Vein endothelial cell (primary cell): ENCODE measurements around a stretch of chr2.

DNA sequence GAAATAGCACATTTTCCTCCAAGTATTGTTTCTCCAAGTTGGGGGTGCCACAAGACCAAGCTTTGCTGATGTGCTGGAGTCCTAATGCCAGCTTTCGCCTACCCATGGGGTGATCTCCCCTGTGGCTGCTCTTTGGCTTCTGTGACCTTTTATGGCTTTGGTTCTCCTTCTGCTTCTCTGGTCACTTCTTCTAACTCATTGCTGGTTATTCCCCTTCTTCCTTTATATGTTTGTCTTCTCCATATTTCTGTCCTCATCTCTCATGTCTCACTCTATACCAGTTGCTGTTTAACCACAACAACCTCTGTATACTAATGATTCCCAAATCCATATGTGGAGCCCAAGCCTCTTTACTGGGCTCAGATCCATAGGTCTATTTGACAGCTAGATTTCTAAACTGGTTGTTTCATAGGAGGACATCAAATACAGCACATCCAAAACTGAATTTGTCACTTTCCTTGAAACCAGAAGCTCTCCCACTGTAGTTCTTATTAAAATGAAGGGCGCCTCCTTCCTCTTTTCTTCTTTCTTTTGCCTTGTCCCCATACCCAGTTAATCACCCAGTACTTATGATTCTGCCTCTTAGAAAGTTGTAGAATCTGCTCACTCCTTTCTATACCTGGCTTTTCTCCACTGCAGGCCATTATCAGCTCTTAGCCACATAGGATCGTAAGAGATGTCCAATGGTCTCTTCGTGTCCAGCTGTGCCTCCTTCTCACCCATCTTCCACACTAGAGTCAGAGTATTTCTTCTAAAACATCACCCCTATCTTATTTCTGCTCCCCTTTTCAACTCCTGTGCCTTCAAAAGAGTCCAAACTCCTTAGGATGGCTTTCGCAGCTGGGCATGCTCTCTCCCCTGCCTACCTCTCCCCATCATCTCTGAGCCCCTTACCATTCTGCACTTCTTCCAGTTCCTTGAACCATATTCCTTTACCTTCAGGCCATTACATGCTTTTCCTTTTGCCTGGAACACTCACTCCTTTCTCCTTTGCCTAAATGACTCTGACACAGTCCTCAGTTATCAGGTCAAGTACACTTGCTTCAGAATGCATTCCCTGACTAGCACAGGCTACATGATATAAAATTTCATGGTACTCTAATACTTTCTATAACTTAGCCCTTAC lies 22.8 kb downstream of the APOB start:
- CAGE, long polyA plus RNA: no peak

- CAGE, long polyA plus RNA: no peak
Observed at GRCh38 chr2:21032407-21033611, 11.1 kb downstream of the APOB start.

DNA sequence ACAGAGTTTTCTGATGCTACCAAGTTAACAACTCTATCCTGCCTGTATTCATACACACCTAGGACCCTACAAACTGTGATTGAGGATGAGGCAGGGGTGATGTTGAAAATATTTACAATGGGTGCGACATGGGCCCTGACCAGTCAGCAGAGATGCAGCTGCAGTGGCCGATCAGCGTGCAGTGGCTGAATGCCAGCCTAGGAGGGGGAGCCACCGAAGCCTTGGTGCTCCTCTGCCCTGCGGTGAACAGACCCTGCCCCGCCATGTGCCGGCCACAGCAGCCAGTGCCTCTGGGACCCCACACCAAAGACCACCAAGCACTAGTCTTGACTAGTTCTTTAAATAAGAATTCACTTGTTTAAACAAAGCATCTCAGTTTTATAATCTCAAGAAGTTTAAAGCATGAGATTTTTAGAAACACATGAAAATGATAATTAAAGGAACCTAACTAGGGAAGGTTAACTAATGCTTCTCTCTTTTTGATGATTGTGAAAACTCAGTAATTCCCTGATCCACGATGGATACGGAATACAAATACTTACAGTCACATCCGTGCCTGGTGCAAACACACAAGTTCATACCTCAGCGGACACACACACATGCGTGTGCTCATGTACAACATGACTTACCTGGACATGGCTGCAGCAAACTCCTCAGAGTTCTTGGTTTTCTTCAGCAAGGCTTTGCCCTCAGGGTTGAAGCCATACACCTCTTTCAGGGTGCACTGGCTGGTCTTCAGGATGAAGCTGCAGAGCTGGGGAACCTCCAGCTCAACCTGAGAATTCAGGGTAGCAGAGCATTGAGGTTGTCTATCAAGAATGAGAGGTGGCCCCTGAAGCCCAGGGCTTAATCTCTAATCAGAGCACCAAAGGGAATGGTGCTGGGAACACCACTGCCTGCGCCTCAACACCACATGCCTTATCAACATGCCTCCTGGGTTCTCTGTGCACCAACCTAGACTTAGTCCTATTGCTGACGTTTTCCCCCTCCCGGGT lies 3.3 kb downstream of the APOB start:
- CAGE, long polyA plus RNA: no peak

DNA sequence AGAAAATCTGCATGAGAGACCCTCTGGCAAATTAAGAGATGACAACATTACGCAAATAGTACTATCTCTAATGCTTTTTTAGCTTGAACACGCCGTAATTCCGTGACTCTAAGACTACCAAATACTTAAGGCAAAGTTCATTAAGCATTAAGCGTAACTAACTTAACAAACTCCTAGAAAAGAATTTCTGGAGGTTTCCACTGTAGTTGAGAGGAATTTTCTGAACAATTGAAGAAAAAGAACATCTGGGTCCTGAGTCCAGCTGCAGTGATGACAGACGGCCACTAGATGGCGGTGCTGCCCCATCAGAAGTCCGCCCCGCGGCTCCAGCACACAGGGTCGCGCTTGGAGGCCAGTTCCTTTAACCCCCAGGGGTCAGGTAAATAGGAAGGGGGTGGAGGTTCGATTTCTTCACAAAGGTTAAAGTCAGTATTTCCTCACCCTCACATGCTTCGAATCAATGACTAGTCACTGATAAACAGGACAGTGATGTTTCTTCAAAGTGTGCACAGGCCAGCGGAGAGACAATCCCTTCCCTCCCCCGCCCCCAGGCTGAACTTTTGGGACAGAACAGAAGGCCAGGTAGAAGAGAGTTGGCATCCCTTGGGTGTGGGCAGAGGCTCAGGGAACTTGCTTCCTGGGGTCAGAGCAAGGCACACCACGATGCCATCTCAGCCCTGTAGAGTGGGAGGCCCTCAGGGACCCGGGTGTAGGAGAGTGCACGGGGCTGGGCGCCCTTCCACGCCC lies 952 bp downstream of the APOB start:
- CAGE, long polyA plus RNA: no peak

GRCh38 chr2:21097092-21097652 lies 26.6 kb upstream of the TDRD15 start:
- CAGE, long polyA plus RNA: no peak

DNA sequence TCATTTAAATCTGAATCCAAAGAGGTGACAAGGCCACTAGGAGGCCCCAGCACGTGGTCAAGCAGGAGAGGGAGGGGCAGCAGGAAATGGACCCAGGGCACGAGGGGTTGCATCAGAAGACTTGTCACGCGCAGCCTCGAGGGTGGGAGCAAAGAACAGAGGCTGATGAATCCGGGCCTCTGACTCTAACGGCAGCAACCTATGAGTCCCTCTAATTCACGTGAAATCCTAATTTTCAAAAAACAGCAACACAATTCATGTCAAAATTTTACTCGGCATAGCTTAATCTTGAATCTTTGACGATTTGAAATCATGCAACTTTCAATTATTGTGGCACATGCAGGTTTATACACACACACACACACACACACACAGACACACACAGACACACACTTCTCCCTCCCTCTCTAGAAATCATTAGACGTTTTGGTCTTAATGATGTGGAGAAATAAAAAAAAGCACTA lies 24.1 kb upstream of the KLHL29 start:
- CAGE, long polyA plus RNA: no peak

- CAGE, long polyA plus RNA: no peak
Observed at GRCh38 chr2:23381165-23381588, 3.8 kb upstream of the KLHL29 start.

GRCh38 chr2:23384320-23384956 lies 541 bp upstream of the KLHL29 start:
- CAGE, long polyA plus RNA: no peak

- CAGE, long polyA plus RNA: no peak
Observed at GRCh38 chr2:23503394-23504215, 118.6 kb downstream of the KLHL29 start.

GRCh38 chr2:23523451-23524771 lies 138.9 kb downstream of the KLHL29 start:
- CAGE, long polyA plus RNA: no peak

DNA sequence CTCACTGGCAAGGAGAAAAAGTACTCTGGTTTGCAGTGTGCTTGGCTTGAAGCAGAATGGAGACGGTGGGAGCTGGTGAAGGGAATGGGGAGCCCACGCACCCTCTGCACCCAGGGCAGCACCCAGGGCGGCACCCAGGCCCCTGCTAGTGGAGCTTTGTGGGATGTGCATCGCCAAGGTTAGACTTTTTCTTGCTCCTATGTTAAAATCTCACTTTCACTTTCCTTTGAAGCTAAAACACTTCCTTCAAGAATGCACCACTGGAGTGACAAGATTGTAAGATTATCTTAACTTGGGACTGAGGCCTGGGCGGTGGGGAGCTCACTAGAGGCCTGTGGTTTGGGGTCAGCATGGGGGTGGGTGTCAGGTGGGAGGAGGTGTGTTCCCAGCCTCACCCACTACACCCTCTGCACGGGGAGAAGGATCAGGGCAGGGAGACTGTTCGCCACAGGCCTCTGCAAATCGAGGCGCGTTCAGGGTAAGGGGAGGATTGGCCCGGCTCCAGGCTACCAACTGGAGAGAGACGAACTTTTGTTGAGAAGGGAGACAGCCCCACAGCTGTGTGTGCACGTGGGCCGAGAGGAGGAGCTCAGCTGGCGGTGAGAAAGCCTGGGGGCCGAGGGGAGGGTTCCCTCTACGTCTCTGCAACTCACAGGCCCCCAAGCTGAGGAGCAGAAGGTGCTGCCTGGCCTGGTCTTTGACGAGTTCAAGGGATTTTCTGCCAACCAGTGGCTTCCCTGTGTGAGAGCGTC lies 147.5 kb downstream of the KLHL29 start:
- CAGE, long polyA plus RNA: no peak

GRCh38 chr2:23563369-23563930 lies 178.5 kb downstream of the KLHL29 start:
- CAGE, long polyA plus RNA: no peak

GRCh38 chr2:23584094-23584749 lies 199.2 kb downstream of the KLHL29 start:
- CAGE, long polyA plus RNA: no peak

DNA sequence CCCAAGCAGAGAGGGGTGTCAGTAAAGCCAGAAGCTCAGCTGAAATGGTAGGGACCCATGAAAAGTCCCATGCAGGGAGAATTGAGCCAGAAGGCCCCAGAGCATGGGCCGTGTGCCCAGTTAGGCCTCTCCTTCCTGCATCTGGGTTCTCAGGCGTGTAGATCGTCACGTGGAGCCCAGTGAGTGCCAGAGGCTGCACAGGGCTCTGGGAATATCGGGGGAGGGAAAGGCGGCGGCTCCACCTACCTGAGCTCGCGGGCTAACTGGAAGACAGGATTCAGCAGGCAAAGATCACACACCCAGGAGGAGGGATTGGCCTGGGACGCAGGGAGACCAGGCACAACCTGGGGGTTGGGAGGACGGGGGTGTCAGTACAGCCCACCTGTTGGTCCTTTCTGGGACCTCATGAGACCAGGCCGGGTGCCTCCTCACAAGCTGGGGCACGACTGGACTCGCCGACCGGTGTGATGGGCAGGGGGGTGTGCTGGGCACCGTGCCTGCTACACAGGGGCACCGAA lies 256.9 kb downstream of the ATAD2B start:
- CAGE, long polyA plus RNA: no peak

- CAGE, long polyA plus RNA: no peak
Observed at GRCh38 chr2:23885644-23886169, 41.2 kb downstream of the ATAD2B start.

DNA sequence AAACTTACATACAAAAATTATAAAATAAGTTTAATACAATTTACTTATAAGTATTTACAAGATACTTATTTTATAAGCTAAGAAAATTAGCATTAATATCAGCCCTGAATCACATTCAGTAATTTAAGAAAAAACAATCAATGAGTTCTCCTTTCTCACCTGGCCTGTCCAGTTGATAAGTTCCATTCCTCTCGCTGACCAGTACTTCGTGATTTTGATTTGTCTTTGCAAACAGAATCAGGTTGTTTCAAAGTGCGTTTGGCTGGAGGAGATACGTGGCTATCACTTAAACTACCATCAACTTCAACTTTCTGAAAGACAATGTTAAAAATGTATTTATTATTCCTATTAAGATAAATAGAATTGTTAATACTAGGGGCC lies 31.3 kb downstream of the ATAD2B start:
- CAGE, long polyA plus RNA: no peak

DNA sequence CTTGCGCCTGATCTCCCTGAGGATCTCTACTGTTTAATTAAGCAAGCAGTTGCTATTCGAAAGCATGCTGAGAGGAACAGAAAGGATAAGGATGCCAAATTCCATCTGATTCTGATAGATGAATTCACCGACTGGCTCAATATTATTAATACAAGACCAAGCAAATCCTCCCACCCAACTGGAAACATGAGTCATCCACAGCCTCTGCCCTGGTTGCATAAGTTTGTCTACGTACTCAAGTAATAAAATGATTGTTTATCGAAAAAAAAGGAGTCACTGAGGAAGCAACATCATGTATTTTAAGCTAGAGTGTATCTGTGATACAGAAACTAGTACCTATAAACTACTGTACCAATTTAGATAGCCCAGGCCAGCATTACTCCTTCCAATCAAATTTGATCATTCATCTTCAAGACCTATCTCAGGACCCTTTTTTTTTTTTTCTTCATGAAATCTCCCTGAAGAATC lies 26.0 kb downstream of the ATAD2B start:
- CAGE, long polyA plus RNA: no peak

- CAGE, long polyA plus RNA: no peak
Observed at GRCh38 chr2:24264543-24265130, 89.8 kb downstream of the FAM228A start.

- CAGE, long polyA plus RNA: no peak
Observed at GRCh38 chr2:24286159-24286499, 74.2 kb downstream of the ITSN2 start.

DNA sequence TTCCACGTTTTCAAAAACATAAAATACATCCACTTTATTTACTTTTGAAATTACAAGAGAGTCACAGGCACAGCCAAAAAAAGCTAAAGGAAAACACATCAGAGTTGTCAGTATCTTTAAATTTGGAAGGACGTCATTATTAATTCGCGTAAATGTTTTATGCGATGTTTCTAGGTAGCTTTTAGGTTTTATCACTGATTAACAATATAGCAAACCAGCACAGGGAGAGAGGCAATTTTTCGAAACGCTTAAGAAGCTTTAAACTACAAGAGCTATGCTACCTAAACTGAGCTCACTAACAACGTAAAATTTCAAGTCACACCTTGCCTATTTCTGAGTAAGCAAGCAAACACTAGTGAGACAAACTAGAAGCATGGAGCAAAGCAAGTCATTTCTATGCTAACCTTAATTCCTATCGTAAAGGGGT lies 1.3 kb downstream of the ITSN2 start:
- CAGE, long polyA plus RNA: no peak